Fibroblast of the aortic adventitia (primary cell): ENCODE results near the genes SH3GLB1, GBP1 and GBP4.

- CAGE, long polyA plus RNA = no peak
These were observed 2.5 kb downstream of the CCN1 start for GRCh38 chr1:85582912-85583517.

DNA sequence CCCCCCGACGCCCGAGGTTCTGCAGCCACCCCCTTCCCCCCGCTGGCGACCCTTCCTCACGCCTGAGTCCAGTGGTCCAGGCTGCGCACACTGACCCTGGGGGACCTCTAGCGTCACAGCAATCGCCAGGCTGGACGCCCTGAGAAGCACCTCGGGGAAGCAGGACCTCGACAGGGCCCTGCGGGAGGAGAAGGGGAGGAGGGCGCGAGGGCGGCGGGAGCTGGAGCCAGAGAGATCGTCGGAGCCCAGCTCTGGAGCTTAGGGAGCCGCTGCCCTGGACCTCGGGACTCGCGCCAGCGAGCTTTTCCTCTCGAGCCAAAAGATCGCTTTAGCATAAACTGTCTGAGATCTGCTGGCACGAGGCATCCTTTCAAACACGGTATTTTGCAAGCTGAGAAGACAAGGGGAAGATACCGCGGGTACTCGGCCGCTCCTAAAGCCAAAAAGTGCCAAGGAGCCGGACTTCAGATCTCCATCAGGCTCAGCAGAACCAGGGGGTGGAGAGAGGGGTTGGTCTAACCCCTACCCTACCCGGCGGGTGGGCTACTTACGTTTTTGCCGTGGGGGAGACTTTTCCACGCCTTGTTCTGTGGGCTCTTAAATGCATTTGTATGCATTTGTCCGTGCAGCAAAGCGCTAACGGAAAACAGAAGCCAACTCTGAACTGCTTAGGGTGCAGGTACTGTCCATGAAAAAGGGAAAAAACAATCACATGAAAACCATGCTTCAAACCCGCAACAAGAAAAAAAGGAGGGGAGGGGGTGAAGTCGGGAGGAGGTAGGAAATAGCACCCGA is 585 bp downstream of the COL24A1 start:
- CAGE, long polyA plus RNA = no peak

DNA sequence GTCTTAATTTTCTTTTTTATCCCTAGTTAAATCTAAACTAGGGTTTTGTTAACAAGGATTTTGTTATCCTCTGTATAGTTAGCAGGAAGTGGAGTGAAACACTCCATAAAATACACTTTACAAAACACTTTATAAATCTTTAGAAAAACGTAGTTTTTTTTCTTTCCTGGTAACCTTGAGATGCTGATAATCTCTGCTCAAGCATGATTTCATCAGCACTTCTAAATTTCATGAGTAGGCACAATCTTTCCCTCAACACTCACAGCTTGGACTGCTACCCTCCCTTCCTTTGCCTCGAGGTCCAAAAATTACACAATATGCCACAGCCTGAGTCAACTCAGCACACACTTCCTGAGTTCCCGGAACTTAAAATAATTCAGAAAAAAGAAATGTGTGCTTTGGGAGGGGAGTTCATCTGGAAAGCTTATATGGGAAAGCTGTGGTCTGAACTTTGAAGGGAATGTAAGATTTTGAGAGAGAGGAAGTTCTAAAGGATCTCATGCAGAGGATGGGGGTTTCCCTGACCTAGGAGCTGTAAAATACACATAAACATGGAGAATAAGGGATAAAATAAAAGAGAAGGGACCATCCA is 5.9 kb downstream of the CLCA2 start:
- CAGE, long polyA plus RNA = no peak

DNA sequence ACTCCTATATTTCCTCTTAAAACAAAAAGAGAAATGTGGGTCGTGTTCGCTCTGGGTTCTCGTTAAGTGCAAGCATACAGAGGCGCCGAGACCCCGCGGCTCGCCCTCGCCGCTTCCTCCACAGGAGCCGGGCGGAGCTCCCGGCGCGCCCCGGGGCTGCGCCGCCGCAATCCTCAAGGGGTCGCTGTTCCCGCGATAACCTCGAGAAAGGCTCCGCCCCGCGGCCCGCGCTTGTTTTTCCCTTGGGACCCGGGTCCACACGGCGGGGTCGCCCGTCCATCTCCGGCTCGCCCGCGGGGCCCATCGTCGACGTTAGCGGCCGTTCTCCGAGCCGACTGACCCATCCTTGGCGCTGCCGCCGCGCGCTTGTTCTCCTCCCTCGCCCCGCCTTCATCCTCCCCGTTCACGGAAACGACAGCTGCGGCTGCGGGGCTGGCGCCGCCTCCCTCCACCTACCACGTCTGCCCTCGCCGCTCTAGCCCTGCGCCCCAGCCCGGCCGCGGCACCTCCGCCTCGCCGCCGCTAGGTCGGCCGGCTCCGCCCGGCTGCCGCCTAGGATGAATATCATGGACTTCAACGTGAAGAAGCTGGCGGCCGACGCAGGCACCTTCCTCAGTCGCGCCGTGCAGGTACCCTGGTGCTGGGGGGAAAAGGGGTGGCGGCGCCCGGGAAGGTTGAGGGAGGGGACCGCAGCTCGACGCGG is at the start of gene SH3GLB1:
Gene SH3GLB1, plus strand, starts transcription at position 234 of the 703 bp plus-strand sequence.
- CAGE, long polyA plus RNA = no peak

DNA sequence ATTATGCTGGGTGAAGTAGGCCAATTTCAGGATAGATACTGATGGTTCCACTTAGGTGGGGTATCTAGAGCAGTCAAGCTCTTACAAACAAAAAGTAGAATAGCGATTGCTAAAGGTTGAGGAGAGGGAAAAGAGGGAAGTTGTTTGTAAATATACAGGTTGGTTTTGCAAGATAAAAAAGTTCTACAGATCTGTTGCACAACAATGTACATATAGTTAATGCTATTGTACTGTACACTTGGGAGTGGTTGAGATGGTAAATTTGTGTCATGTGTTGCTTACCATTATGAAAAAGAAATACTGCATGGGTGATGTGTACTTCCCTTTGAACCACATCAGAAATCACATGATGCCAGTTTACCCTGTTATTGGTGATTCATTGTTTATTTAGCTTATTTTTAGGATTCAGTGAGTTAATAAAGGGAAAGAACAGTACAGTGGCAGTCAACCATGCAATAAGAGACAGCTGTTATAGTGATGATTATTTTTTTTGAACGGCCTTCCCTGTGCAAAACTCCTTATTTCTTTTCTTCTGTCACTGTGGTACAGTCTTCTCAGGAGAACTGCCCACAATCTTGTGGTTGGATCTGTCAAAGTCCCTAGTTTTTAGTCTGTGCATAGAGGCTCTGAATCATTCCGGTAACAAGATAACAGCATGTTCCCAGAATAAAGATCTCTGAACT is 84.0 kb downstream of the SH3GLB1 start:
- CAGE, long polyA plus RNA = no peak

- CAGE, long polyA plus RNA = no peak
These were observed 130.3 kb downstream of the HS2ST1 start for GRCh38 chr1:87044700-87045267.

DNA sequence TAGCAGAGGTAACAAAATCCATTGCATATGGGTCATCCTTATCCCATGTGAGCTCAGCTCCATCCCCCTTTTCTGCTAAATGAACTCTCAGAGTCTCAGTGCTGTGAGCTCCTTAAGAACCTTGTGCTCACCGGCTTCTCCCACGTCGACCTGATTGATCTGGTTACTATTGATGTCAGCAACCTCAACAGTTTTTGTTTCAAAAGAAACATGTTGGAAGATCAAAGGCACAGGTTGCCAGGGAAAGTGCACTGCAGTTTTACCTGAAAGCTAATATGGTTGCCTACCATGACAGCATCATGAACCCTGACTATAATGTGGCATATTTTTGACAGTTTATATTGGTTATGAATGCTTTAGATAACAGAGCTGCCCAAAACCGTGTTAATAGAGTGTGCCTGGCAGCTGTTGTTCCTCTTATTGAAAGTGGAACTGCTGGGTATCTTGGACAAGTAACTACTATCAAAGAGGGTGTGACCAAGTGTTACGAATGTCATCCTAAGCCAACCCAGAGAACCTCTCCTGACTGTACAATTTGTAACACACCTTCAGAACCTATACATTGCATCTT is 131.4 kb downstream of the HS2ST1 start:
- CAGE, long polyA plus RNA = no peak

DNA sequence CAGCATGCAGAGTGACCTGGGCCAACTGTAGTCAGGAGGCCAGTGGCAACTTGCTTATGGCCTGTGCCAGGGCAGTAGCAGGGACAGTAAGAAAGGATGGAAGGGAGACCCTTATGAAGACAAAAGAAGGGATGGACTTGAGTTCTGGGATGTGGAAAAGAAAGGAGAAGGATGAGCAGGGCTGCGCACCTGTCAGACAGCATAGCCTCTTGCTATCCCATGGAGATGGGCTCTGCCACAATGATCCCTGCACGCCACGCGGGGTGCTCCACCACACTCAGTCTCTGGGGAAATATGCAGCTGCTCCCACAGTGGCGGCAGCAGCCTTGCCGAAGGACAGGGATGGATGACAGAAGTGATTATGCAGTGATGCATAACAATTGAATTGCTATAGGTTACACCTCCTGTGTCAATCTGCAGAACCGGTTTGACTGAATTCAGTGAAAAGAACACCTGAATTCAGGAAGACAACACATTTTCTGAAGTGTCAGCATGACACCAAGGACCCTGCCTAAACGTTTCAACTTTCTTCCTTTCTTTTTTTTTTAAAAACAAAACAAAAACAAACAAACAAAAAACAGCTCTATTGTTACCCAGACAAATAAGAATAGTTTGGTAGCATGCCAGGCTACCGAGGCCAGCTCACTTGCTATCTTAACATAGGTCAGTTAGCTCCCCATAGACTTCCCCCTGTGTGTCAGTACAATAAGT is 127.8 kb upstream of the LMO4 start:
- CAGE, long polyA plus RNA = no peak

- CAGE, long polyA plus RNA = no peak
These were observed 1.2 kb upstream of the LMO4 start for GRCh38 chr1:87327499-87327906.

- CAGE, long polyA plus RNA = no peak
These were observed 497.9 kb downstream of the LMO4 start for GRCh38 chr1:87826574-87827000.

GRCh38 chr1:88341338-88341938 is 342.6 kb upstream of the PKN2 start:
- CAGE, long polyA plus RNA = no peak

- CAGE, long polyA plus RNA = no peak
These were observed at the start of gene GBP1 for GRCh38 chr1:89064728-89065648. GBP1 (minus strand) TSS chr1:89065208.

- CAGE, long polyA plus RNA = no peak
These were observed 3.2 kb upstream of the GBP1 start for GRCh38 chr1:89068167-89068695.

DNA sequence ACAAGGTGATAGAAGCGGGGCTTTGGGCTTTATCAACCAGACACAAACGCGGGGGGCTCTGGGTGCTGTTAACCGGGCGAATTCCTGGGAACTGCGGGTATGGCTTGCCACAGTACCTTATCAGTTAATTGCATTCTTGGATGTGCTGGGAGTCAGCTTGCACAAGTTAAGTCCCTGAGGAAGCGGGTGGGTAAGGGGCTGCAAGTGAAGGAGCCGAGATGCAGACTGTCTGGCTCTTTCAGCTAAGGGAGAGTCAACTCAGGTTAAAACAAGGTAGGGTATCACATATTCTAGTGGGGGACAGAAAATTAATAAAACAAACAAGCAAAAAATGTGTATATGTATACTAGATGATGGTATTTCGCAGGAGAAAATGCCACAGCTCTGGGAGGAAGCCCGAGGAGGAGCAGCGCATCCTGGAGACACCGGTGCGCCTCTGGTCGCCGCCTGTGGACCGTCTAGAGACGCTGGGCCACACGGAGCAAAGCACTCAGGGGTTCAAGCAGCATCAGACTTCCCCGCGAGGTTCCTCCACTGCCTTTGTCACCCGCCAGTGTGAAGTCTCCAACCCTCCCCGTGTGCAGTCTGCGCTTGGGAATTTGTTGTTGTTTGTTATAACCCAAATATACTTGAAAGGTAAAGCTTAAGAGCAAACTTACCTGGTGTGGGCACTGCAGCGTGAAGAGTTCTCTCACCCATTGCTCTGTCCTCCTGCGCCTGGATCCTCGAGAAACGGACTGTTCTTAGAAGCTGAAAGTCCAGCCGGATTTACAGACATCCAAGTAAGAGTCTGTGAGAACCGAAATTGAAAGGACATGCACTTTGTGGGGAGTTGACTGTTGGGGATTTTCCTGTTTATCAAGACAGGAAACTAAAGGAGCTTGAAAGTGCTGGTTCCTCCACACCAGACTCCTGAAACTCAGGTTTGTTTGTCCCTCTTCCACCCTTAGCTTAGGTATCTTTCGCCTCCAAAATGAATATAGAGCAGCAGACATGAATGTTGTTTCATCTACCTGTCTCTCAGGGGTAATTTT is at the start of gene GBP4:
Gene GBP4, minus strand, starts transcription at position 807 of the 1,034 bp plus-strand sequence.
- CAGE, long polyA plus RNA = no peak

DNA sequence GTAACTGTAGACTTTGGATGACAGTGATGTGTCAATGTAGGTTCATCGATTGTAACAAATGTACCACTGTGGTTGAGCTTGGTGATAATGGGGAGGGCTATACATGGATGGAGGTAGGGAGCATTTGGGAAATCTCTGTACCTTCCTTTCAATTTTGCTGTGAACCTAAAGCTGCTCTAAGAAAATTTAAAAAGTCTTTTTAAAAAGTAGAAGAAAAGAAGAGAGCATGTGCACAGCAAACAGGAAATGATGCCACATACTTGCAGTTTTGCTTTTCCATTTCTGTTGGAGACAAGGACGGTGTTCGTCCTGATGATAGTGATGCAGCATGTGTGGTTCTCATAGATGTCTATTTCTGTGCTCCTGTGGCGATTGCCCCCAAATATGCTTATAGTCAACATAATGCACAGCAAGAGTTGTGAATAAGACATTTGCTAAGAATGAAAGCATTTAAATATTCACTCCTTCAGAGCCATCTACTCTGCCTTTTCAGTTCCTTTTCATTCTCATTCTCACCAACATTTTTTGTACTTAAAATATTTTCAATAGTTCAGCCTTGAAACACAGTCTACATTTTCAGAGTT is 66.5 kb downstream of the LRRC8C start:
- CAGE, long polyA plus RNA = no peak

DNA sequence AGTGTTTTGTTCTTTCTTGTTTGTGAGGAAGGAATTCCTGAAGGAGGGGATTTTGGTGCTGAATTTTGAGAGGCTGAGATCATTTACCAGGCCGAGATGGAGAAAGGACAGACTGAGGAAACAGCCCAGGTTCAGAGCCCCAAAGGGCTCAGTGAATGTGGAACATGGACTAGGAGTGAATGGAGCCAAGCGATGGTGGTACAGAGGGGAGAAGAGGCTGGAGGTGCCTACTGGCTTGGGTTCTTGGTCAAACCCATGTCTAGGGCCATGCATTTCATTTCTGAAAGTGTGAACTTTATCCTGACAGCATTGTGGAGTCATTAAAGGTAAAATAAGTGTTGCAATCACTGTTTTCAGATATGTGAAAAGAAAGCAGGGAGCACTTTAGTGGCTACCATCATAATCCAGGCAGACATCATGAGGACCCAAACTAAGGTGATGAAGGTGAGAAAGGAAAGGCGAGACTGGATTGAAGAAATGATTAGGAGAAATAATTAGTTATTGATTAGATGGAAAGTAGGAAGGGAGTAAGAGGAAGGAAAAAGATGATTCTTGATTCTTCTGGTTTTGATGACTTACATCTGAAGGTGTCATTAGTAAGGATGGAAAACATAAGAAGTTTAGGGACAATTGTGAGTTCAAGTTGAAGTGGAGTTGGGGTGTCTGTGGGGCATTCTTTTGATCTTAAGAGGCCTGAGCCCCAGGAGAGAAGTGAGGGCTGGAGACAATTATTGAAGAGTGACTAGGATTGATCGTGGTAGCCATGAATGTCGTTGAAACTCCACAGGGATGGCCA is 32.0 kb downstream of the LRRC8D start:
- CAGE, long polyA plus RNA = no peak

DNA sequence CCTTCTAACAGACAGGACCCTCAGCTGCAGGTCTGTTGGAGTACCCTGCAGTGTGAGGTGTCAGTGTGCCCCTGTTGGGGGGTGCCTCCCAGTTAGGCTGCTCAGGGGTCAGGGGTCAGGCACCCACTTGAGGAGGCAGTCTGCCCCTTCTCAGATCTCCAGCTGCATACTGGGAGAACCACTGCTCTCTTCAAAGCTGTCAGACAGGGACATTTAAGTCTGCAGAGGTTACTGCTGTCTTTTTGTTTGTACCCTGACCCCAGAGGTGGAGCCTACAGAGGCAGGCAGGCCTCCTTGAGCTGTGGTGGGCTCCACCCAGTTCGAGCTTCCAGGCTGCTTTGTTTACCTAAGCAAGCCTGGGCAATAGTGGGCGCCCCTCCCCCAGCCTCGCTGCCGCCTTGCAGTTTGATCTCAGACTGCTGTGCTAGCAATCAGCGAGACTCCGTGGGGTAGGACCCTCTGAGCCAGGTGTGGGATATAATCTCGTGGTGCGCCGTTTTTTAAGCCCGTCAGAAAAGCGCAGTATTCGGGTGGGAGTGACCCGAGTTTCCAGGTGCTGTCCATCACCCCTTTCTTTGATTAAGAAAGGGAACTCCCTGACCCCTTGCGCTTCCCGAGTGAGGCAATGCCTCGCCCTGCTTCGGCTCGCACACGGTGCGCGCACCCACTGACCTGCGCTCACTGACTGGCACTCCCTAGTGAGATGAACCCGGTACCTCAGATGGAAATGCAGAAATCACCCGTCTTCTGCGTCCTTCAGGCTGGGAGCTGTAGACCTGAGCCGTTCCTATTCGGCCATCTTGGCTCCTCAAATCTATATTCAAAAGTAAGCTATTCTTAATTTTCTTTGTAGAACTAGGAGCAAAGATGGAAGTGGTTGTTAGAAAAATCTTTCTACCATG is 224.4 kb downstream of the ZNF326 start:
- CAGE, long polyA plus RNA = no peak

- CAGE, long polyA plus RNA = no peak
These were observed 306 bp upstream of the BARHL2 start for GRCh38 chr1:90717351-90717864.

DNA sequence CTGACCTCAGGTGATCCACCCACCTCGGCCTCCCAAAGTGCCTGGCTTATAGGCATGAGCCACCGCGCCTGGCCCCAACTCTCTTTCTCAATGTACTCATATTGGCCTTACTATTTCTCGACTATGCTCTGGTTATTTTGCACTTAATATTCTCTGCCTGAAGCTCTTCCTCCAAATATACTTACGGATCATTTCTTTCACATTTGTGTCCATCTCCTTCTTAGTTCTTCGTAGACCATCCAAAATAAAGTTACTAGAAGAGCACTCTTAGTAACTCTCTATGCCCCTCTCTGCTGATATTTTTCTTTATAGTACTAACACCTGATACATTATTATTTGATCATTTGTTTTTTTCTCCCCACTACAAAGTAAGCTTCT is 55.9 kb downstream of the ZNF644 start:
- CAGE, long polyA plus RNA = no peak

DNA sequence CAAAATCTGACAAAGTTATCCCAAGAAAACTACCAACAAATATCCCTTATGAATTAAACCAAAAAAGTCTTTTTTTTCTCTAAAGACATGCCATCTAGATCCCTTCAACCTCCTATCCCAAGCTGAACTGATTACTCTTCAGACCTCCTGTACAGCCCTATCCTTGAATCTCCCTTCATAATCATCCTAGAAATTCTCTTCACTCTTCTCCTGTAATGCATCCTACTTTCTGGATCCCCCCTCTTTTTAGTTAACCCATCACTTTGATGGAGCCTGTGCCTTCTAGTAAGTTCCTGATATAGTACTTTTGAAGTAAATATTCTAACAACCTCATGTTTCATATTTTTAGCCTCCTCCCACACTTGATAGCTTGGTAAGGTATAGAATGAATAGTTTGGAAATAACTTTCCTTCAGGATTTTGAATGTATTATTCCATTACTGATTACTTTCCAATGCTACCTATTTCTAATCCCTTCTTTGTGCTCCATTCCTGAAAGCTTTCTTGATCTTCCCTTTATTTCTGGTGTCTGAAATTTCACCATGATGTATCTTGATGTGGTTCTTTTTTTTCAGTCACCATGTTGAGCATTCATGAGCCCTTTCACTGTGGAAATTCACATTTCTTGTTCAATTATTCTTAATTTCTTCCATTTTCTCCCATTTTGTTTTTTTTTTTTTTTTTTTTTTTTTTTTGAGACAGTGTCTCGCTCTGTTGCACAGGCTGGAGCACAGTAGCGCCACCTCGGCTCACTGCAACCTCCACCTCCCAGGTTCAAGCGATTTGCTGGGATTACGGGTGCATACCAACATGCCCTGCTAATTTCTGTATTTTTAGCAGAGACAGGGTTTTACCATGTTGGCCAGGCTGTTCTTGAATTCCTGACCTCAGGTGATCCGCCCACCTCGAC is 15.0 kb downstream of the ZNF644 start:
- CAGE, long polyA plus RNA = no peak